Neural cell (in vitro differentiated cells): ENCODE measurements around a stretch of chr6.

DNA sequence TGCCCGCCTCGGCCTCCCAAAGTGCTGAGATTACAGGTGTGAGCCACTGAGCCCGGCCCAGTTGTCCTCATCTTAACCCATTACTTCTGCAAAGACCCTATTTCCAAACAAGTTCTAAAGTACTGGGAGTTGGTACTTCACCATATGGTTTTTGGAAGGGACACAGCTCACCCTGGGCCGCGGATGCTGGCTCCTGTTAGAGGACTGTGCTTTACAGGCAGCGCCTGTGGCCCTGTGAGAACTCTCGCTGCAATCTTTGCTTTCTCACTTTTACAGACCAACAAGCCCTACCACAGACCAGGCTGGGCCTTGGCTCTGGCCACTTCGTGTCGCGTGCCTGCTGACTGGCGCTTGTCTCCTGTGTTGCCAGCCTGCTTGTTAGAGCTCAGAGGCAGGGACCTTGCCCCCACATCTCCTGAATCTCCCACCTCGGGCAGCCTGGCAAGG lies 56.0 kb downstream of the SYNJ2 start:
- RAMPAGE, long total RNA, result no peak

DNA sequence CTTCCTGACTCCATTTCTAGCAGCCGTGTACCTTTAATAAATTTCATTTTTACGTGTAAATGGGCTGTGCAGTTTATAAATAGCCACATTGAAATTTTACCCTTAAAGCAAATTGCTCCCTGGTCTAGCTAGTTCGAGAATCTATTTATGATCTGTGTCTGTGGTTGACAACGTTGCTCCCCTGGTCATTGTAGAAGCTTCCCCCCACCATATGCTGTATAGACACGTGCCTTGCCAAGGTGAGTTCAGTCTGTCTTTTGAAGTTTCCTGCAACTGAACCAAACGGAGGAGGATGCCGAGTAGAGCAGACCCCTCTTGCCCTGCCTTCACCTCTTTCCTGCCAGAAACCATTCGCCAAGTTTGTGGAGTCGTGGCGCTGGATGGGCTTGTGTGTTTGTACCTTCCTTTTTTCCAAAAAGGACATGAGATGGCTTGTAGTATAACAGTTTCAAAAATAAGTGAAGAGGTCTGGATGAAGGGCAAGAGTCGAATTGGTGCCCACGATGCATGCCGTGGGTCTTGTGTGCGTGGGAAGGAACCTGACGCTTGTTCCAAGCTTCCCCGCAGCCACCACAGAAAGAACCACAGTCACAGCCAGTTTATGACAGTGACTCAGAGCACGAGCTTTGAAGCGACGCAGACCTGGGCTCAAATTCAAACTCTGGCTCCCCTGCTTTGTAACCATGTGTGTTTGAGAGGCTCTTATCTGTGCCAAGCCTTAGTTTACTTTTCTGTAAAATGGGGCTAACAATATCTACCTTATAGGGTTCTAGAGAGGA lies 65.2 kb downstream of the SYNJ2 start:
- RAMPAGE, long total RNA, result no peak

- RAMPAGE, long total RNA, result no peak
Observed at GRCh38 chr6:158077865-158078451, 90.1 kb downstream of the SERAC1 start.

GRCh38 chr6:158087464-158087847 lies 80.6 kb downstream of the SERAC1 start:
- RAMPAGE, long total RNA, result no peak

GRCh38 chr6:158097672-158098936 lies 70.0 kb downstream of the SERAC1 start:
- RAMPAGE, long total RNA, result no peak

- RAMPAGE, long total RNA, result no peak
Observed at GRCh38 chr6:158377760-158378758, 65.8 kb downstream of the TULP4 start.

DNA sequence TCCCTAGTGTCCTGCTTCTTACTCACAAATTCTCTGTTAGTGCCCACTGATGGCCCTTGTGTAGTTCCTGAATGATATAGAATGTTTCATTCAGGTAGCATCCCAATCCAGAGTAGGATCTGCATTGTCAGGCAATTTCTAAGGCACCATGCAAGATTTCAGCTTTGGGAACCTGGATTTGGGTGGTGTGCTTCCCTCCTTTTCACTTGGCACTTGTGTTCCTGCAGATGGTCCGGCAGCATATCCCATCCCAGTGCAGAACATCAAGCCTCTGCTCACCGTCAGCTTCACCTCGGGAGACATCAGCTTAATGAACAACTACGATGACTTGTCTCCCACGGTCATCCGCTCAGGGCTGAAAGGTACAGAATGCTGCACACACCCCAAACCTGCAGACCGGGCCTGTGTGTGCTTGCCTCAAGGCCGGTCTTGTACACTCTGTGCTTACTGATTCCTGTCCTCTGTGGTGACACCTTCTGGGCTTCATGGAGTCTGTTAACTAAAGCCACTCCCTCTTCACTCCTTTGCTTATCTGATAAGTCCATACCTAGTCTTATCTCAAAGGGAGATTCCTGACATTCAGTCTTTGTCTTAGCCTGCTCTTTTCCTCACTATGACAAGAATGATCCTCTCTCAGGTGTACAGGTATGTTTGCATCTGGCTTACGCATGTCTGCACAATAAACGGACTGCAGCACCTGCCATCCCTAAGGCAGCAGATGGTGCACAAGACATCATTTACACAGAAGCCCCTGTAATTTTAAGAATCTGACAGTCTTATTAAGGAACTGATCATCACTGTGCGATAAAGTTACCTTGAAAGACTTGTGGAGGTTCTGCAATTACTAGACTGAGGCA lies 107.8 kb upstream of the TMEM181 start:
- RAMPAGE, long total RNA, result no peak

- RAMPAGE, long total RNA, result no peak
Observed at GRCh38 chr6:158596739-158597720, 37.1 kb downstream of the TMEM181 start.

GRCh38 chr6:158611371-158612498 lies 32.8 kb downstream of the DYNLT1 start:
- RAMPAGE, long total RNA, result no peak

- RAMPAGE, long total RNA, result no peak
Observed at GRCh38 chr6:158630683-158631667, 13.6 kb downstream of the DYNLT1 start.

GRCh38 chr6:158668446-158668929 lies 18.6 kb downstream of the SYTL3 start:
- RAMPAGE, long total RNA, result no peak

DNA sequence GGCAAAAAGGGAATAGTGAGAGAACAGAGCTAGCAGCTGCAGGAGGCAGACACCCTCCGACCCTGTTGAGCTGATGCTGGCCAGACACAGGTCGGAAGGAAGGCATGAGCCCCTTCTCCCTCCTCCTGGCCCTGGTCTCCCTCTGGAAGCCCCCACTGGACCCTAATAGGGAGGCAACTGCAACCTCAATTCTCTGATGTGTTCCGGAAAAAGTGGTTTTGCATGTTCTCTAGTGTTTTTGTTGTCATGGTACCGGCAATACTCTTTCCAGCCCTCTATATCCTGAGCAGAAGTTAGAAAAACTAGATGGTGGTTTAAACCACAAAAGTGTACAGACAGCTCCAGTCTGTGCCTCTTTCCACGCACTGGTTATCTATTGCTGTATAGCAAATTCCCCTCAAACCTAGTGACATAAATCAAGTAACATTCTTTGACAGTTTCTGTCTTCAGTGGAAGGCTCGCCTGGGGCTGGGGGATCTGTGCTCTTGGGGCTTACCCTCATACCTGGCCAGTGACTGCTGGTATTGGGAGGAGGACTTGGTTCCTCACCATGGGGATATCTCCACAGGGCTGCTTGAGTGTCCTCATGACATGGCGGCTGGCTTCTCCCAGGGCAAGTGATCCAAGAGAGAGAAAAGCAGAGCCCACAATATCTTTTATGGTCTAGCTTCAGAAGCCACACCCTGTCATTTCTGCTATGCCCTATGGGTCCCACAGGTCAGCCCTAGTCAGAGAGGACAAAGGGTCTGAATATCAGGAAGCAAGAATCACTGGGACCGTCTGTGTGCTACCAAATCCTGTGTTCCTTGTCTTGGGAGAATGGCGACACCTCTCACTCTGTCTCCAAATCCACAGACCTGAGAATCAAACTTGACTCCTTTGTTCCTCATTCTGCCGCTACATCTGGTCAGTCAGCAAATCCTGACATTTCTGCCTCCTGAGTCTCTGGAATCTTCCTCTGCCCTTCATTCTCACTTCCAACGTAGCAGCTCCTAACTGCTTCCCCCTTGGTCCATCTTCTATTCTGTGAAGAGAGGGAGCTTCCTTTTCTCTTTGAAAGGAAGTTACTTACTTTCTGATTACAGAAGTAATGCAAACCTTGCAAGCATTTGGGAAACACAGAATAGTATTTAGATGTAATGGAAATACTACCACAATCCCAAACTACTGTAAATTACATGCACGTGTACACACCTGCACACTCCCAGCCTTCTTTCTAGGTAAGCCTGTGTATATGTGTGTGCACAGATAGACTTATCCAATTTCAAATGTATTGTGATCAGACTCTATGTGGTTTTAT lies 37.3 kb downstream of the SYTL3 start:
- RAMPAGE, long total RNA, result no peak

DNA sequence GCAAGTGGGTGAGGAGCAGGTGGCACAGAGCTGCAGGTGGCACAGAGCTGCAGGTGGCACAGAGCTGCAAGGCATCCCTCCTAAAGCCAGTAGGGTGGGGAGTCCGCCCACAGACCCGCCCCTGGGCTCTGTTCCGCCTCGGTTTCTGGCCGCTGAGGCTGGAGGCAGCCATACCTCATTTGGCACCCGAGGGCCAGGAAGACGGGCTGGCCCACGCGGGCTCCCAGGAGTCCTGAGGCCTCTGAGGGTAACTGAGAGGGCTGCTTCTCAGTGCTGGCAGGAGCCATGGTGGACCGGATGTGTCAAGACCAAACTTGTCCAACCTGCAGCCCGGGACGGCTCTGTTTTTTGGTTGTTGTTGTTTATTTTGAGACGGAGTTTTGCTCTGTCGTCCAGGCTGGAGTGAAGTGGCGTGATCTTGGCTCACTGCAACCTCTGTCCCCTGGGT lies 60.0 kb downstream of the EZR start:
- RAMPAGE, long total RNA, result no peak

- RAMPAGE, long total RNA, result no peak
Observed at GRCh38 chr6:158765842-158766881, 53.0 kb downstream of the EZR start.

- RAMPAGE, long total RNA, result no peak
Observed at GRCh38 chr6:158826025-158826644, 7.0 kb upstream of the EZR start.

GRCh38 chr6:158897217-158897688 lies 78.1 kb upstream of the EZR start:
- RAMPAGE, long total RNA, result no peak

DNA sequence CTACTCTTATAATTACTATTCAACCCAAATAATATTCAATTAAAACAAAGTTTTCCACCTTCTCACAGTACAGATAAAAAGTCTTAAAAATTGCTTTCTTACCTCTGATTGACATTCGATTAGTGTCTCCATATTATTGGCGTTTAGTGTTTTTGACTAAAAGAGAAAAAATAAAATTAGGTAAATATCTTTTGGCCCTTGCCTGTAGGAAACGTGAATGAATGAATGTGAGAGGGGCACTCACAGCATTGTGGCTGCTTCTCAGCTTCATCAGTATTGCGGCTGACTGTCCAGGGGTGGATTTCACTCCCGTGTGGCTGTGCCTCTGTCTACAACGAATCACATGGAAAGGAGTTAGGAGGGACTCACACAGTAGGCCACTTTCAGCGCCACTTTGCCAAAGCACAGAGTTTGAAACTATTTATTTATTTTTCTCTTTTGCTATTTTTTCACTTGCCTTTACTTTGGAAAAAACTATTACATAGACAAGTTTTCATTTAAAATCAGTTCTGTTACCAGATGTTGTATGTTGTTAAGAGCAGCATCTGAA lies 840 bp downstream of the TAGAP start:
- RAMPAGE, long total RNA, result no peak

- RAMPAGE, long total RNA, result no peak
Observed at GRCh38 chr6:159068857-159069421, 24.1 kb upstream of the TAGAP start.

DNA sequence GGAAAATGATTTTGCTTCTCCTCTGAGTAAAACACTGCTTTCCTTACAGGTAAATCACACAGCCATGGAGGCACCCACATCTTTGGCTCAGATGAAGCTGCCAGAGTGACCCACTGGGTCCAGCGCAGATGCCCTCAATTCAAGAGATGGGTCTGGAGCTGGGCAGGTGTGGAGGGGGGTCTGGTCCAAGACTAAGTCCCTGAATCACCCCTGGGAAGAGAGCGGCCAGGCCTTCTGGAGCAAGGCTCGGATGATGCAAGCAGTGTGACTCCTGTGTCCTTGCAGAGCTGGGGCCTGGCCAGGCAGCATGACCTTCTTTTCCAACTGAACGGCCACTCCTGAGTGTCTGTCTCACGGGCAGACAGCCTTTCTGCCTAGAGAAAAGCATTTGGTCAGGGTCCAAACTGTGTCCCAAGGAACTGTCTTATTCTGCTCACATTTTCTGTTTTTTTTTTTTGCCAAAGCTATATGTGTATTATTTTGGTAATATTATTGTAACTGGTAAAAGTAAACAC lies 42.6 kb upstream of the FNDC1 start:
- RAMPAGE, long total RNA, result no peak

GRCh38 chr6:159679815-159680688 lies 13.0 kb downstream of the SOD2 start:
- RAMPAGE, long total RNA, result no peak